Testis (tissue), 5 donors: ENCODE measurements around a stretch of chr1.

GRCh38 chr1:61198597-61199007 is 116.2 kb downstream of the NFIA start:
- PRO-cap, 3 experiments, result no peak in any of the 3 experiments
- RAMPAGE, long total RNA, 2 experiments, result no peak in any of the 2 experiments
- RRBS, result no CpG with 5 or more reads among the region's 8 CpGs

DNA sequence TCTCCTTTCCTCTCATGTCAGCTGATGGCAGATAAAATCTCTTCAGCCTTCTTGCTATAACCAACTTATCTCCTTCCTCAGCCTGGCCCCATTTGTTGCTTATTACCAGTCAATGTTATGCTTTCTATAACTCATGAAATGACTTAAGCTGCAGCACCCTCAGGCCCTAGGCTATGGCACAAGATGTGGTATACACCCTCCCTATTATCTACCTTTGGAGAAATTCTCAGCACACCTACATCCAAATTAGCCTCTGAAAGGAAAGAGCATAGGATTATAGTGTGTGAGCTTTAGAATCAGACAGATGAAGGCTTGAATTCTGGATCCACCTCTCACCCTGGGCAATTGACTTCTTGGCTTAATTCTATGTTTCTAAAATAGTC is 39.0 kb downstream of the PATJ start:
- PRO-cap, 3 experiments, result no peak in any of the 3 experiments
- RAMPAGE, long total RNA, 2 experiments, result no peak in any of the 2 experiments

DNA sequence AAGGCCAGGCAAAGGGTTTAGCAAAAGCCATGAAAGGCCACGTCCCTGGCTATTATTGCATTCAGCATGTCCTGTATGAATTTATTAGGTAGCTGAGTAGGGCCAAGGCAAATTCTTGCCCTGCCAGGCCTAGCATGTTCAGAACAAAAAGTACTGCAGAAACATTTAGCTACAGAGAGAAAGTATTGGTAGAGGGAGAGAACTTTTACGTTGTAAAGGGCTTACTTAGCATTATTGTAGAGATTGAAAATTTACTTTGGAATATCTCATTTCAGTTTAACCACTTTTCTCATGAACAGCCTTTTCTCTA is 94.4 kb downstream of the PATJ start:
- PRO-cap, 3 experiments, result peak in 2 of 3 experiments; most common plus-strand start position 174 of the sequence (in 2)
- RAMPAGE, long total RNA, 2 experiments, result no peak in any of the 2 experiments
- RRBS, result no CpG with 5 or more reads among the region's 2 CpGs

DNA sequence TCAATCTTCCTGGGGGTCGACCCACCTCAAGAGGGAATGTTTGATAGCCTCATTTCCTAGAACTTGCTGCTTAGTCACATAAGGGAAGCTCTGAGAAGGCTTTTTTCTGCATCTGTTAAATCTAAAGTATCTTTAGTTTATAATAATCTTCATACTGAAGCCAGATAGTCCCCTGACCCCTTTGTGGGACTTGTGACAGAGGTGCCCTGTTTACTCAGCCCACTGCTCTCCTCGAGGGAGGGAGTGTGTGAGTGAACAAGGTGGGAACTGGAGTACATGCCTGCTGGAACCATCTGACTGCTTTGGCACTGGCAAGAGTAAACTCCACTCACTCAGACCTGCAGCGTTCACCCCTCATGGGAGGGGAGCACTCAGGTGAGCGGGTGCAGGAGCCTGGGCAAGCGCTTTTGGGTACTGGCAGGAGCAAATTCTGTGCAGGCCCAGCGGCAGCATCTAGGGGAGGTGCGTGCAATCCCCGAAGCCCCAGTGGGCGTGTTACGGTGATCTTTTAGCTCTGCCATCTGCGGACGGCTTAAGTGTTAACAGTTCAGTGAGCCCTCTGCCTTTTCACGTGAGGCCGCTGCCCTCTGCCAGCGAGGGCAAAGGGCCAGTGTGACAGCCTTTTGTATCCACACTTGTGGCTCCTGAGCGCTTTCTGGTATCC is 127.3 kb downstream of the PATJ start:
- PRO-cap, 3 experiments, result no peak in any of the 3 experiments
- RAMPAGE, long total RNA, 2 experiments, result no peak in any of the 2 experiments
- RRBS, result no CpG with 5 or more reads among the region's 16 CpGs

- PRO-cap, 3 experiments, result no peak in any of the 3 experiments
- RAMPAGE, long total RNA, 2 experiments, result no peak in any of the 2 experiments
- RRBS, result no CpG with 5 or more reads among the region's 7 CpGs
These were observed 11.4 kb upstream of the L1TD1 start for GRCh38 chr1:62183191-62183766.

GRCh38 chr1:62443021-62443516 is 6.2 kb downstream of the USP1 start:
- PRO-cap, 3 experiments, result no peak in any of the 3 experiments
- RAMPAGE, long total RNA, 2 experiments, result no peak in any of the 2 experiments
- RRBS, result no CpG with 5 or more reads among the region's 4 CpGs

DNA sequence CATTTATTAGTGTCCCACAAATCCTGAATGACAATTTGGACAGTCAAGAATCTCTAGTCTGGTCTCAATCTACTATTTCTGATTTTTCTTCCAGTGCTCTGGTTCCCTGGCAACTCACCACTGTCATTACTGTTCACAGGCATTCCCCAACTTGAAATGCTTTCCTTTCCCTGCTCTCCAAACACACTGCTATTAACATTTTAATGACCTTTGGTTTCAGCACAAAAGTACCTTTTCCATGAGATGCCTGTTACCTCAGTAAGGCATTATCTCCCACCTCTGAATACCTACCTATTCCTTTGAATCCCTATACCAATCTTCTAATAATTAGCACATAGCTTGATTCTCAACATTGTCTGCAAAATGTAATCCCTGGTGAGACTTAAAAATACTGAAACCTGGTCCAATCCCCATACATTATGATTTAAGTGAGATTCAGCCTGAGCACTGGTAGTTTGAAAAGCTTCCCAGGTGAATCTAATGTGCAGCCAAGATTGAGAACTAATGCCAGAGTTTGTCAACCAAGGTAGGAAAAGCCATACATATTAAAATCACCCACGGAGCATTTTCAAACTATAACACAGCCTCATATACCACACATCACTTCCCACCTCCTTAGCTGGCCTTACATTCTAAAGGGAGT is 11.7 kb upstream of the ANGPTL3 start:
- PRO-cap, 3 experiments, result no peak in any of the 3 experiments
- RAMPAGE, long total RNA, 2 experiments, result no peak in any of the 2 experiments
- RRBS, result no CpG with 5 or more reads among the region's 1 CpG

DNA sequence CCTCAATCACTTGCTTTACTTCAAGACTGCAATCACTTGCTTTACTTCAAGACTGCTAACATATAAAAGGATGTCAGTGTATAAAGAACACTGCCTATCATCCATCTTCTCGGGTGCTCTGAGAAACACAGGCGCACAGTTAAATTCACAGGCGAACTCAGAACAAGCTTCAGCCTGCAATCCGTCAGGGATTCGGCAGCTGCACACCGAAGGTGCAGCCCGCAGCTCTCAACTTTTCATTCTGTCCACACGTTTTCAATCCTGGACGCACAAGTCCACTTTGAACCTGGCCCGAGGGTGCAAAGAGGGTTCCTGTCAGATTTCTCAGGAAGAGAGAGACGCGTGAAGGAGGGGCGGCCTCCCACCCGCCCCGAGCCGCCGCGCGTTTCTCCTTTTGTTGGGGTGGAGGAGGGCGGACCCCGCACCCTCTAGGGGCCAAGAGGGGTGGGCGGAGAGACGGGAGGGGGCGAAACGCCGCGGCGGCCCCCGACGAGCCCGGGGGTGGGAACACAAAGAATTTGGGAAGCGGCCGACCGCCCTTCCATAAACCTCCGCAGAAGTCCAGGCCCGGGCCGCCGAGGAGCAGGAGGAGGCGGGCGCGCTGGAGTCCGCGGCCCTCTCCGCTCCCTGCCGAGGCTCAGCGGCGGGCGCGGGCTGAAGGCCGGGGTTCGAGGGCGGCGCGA is 674 bp downstream of the DOCK7 start:
- PRO-cap, 3 experiments, result peak in 3 of 3 experiments; most common plus-strand start position 334 of the sequence (in 3); most common minus-strand start position 391 of the sequence (in 1)
- RAMPAGE, long total RNA, 2 experiments, result no peak in any of the 2 experiments
- RRBS, result under 1% methylated on average over 21 of the region's 54 CpGs

- PRO-cap, 3 experiments, result no peak in any of the 3 experiments
- RAMPAGE, long total RNA, 2 experiments, result no peak in any of the 2 experiments
- RRBS, result no CpG with 5 or more reads among the region's 7 CpGs
These were observed 35.3 kb downstream of the ITGB3BP start for GRCh38 chr1:63487664-63488135.

GRCh38 chr1:63547460-63548435 is 24.4 kb downstream of the EFCAB7 start:
- PRO-cap, 3 experiments, result no peak in any of the 3 experiments
- RAMPAGE, long total RNA, 2 experiments, result no peak in any of the 2 experiments
- RRBS, result no CpG with 5 or more reads among the region's 3 CpGs

DNA sequence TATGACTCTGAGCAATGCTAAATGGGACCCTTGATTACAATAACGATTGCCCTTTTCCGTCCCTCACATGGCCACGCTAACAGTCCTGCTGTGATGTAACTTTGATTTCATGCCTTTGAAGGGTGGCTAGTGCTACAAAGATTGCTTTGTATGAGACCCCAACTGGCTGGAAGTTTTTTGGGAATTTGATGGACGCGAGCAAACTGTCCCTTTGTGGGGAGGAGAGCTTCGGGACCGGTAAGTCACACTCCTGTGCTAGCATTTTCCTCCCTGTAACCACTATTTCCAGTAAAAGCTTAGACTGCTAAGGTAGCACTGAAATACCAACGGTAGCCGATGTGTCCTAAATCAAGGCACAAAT is 45.3 kb downstream of the PGM1 start:
- PRO-cap, 3 experiments, result no peak in any of the 3 experiments
- RAMPAGE, long total RNA, 2 experiments, result no peak in any of the 2 experiments
- RRBS, result no CpG with 5 or more reads among the region's 9 CpGs

- PRO-cap, 3 experiments, result no peak in any of the 3 experiments
- RAMPAGE, long total RNA, 2 experiments, result start-site peak on the plus strand in 1 of 2 experiments, at chr1:63805104-63805331 at its widest, 7 reads per replicate
- RRBS, result no CpG with 5 or more reads among the region's 5 CpGs
These were observed 31.1 kb downstream of the ROR1 start for GRCh38 chr1:63804921-63805403.

- PRO-cap, 3 experiments, result no peak in any of the 3 experiments
- RAMPAGE, long total RNA, 2 experiments, result no peak in any of the 2 experiments
- RRBS, result no CpG with 5 or more reads among the region's 7 CpGs
These were observed 154.3 kb downstream of the ROR1 start for GRCh38 chr1:63928028-63928686.

GRCh38 chr1:64039402-64040048 is 163.9 kb upstream of the UBE2U start:
- PRO-cap, 3 experiments, result no peak in any of the 3 experiments
- RAMPAGE, long total RNA, 2 experiments, result no peak in any of the 2 experiments
- RRBS, result no CpG with 5 or more reads among the region's 4 CpGs

DNA sequence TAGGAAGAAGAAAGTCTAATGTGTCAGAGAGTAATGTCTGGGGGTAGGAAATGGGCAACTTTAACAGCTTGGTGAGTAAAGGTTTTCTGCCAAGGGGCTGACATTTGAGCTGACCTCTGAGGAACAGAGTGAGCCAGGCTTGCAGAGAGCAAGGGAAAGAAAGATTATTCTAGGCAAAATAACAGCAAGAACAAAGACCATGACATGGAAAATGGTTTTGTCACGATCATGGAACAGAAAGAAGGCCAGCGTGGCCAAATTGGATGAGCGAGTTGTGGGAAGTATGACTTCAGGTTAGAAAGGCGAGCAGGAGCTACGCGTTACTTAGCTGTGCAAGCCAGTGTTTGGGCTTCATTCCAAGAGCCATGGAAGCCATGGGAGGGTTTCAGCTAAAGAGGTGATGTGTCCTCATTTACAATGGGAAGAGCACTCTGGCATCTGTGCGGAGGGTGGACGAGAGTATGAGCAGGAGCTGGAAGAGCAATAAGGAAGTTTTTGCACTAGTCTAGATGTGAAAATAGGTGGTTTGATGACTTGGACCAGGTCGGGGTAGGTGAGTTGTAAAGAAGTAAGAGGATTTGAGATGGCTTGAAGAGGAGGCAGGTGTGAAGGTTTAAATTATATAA is 132.5 kb upstream of the UBE2U start:
- PRO-cap, 3 experiments, result no peak in any of the 3 experiments
- RAMPAGE, long total RNA, 2 experiments, result no peak in any of the 2 experiments
- RRBS, result no CpG with 5 or more reads among the region's 9 CpGs

DNA sequence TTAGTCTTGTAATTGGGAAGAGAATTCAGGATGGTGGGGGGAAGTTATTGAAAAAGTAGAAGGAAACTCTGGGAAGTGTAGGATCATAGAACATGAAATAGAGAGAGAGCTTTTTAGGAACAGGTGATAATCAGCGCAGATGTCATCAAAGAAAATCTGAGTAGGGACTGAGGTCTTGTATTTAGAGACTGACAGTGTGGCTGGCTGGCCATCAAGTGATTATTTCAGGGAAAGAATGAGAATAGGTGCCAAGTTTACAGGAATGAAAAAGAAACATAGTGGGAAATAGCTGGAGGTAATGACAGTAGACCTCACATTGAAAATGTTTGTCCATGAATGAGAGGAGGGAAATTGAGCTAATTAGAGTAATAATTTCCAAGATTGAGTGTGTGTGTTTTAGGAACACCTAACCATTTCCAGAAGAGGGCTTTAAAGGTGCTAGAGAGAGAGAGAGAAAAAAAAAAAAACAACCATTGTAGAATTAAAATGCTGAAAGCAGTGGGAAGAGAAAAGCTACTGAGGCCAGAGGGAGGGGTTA is 120.2 kb upstream of the UBE2U start:
- PRO-cap, 3 experiments, result no peak in any of the 3 experiments
- RAMPAGE, long total RNA, 2 experiments, result no peak in any of the 2 experiments
- RRBS, result no CpG with 5 or more reads among the region's 1 CpG

DNA sequence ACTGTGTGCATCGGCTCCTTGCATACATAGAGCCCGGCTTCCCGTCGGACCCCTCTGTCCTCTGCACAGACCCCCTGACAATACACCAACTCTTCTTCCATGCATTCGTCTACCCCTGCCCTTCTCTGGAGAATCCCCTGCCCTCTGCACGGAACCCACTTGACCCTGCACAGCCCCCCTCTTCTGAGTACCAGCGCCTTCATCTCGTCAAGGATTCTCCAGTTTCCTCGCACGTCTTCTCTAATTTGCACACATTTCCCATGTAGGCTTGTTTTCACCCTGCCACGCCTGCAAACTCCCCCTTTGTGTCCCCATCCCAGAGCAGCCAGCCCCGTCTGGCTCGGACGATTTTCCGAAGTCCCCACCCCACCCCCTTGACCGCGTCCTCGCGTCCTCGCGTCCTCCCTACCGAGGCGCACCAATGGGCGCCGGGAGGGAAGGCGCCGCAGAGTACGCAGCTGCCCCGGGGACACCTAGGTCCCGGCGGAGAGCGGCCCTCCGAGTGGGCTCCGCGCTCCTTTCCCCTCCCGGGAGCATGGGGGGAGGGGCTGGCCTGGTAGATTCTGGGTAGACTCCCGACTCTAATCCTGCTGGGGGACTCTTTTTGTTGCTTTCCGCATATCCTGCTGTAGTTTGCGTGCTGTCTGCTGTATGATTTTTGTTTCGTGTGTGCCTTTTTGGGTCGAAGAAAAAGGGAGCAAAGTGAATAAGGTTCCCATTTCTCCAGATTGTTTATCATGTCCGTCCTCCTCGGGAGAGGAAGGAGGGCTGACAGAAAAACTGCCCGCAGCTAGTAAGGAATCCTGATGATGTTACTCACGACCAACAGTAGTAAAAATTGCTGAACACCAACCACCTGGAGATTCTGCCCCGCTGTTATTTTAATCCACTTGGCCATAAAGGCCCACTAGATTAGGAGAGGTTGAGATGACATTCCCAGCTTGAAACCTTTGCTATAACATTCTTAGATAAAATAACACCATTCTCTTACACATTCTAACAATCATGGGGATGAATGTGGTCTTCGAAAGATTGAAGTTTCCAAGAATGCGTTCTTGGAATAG is 1.4 kb downstream of the CACHD1 start:
- PRO-cap, 3 experiments, result peak in 1 of 3 experiments; most common plus-strand start position 476 of the sequence (in 1); most common minus-strand start position 330 of the sequence (in 1)
- RAMPAGE, long total RNA, 2 experiments, result no peak in any of the 2 experiments
- RRBS, result 2% methylated on average over 9 of the region's 48 CpGs

- PRO-cap, 3 experiments, result no peak in any of the 3 experiments
- RAMPAGE, long total RNA, 2 experiments, result no peak in any of the 2 experiments
- RRBS, result no CpG with 5 or more reads among the region's 12 CpGs
These were observed 65.3 kb upstream of the RAVER2 start for GRCh38 chr1:64679294-64680203.

DNA sequence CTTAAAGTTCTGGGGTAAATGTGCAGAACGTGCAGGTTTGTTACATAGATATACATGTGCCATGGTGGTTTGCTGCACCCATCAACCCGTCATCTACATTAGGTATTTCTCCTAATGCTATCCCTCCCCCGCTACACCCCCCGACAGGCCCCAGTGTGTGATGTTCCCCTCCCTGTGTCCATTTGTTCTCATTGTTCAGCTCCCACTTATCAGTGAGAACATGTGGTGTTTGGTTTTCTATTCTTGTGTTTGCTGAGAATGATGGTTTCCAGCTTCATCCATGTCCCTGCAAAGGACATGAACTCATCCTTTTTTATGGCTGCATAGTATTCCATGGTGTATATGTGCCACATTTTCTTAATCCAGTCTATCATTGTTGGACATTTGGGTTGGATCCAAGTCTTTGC is 28.3 kb downstream of the RAVER2 start:
- PRO-cap, 3 experiments, result no peak in any of the 3 experiments
- RAMPAGE, long total RNA, 2 experiments, result no peak in any of the 2 experiments
- RRBS, result no CpG with 5 or more reads among the region's 4 CpGs

DNA sequence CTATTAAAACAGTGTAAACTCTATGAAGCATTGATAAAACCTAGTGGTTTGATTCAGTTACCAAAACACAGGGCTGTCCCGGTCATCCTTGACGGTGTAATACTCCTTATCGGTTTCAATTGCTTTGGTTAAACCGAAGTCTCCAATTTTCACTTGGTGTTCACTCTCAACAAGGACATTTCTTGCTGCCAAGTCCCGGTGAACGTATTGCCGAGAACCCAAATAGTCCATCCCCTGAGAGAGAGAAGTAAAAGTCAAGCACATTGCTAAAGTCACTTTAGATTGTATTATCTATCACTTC is 92.9 kb downstream of the RAVER2 start:
- PRO-cap, 3 experiments, result no peak in any of the 3 experiments
- RAMPAGE, long total RNA, 2 experiments, result no peak in any of the 2 experiments
- RRBS, result 97% methylated on average over 4 of the region's 7 CpGs